ENCODE data around the genes CCDC28B, MARCKSL1 and SYNC.

DNA sequence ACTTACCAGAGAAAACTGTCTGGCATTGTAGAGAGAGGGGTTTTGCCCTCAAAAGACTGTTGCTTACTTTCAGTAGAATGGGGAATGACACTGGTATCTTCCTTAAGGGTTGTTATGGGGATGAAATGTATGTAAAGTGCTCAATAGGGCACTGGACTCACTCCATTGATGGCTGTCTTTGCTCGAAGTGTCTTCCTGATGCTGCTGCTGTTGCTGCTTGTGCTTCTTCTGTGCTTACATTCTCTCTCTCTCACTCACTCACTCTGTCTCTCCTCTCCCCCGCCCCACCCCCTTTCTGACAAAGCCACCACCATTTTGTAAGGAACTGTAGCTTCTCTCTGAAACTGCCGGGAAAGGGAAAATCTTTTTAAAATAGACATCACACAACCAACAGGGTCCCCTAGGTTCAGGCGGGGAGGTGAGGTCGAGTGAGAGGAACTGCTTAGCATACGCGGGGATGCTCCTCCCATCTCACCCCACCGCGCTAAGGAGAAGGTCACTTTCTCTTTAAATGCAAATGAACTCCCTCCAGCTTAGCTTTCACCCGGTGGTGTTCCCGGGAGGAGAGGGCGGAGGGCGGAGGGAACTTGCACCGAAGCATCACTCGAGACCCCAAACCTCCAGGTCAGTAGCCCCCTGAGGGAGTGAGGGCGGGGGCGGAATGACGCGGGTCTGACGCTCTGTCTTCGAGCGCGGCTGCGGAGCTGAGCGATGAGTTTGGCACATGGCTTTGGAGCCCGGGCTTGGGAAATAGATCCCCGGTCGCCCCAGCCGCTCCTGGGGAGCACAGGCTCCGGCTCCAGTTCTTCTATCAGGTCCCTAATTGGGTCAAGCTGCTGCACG is at the start of gene CCDC28B:
Gene CCDC28B, plus strand, starts transcription at position 510 of the 843 bp plus-strand sequence.
- PRO-cap, result no peak
- RAMPAGE, long total RNA, result no peak
- RRBS, result no CpG with 5 or more reads among the region's 31 CpGs

- PRO-cap, result no peak
- RAMPAGE, long total RNA, result no peak
- RRBS, result no CpG with 5 or more reads among the region's 22 CpGs
These were observed 606 bp downstream of the CCDC28B start for GRCh38 chr1:32200929-32201472.

DNA sequence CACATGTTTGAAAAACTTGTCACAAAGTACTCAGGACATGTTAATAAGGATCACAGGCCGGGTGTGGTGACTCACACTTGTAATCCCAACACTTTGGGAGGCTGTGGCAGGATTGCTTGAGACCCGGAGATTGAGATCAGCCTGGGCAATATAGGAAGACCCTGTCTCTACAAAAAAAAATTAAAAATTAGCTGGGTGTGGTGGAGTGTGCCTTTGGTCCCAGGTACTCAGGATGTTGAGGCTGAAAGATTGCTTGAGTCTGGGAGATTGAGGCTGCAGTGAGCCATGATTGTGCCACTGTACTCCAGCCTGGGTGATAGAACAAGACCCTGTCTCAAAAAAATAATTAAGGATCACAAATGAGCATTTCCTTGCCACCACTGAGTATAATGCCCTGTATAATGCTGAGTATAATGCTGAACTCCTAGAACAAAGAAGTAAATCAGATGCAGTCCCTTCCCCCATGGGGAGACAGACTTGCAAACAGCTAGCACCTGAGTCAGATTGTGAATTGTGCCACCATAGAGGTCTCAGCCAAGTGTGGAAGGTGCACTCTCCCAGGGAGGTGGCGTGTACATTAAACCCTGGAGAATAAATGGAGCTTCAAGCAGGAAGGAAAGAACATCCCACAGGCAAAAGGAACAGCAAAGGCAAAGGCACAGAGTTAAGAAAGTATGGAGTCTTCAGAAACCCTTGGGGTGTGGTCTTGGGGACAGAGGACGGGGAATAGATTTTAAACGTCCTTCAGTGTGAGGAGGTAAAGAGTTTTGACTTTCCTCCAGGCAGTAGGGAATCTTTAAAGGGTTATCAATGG is 5.4 kb downstream of the EIF3I start:
- PRO-cap, result no peak
- RAMPAGE, long total RNA, result no peak
- RRBS, result 89% methylated on average over 1 of the region's 5 CpGs

DNA sequence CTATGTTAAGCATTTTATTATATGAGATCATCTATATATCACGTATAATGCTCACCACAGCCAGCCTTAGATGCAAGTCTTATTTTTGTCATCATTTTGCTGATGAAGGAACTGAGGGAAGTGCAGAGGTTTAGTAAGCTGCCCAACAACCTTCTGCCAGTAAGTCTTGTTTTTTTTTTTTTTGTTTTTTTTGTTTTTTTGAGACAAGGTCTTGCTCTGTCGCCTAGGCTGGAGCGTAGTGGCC is 5.9 kb downstream of the LCK start:
- PRO-cap, result no peak
- RAMPAGE, long total RNA, result no peak
- RRBS, result no CpG with 5 or more reads among the region's 3 CpGs

GRCh38 chr1:32333697-32334749 is 2.0 kb downstream of the MARCKSL1 start:
- PRO-cap, result no peak
- RAMPAGE, long total RNA, result no peak
- RRBS, result no CpG with 5 or more reads among the region's 6 CpGs

DNA sequence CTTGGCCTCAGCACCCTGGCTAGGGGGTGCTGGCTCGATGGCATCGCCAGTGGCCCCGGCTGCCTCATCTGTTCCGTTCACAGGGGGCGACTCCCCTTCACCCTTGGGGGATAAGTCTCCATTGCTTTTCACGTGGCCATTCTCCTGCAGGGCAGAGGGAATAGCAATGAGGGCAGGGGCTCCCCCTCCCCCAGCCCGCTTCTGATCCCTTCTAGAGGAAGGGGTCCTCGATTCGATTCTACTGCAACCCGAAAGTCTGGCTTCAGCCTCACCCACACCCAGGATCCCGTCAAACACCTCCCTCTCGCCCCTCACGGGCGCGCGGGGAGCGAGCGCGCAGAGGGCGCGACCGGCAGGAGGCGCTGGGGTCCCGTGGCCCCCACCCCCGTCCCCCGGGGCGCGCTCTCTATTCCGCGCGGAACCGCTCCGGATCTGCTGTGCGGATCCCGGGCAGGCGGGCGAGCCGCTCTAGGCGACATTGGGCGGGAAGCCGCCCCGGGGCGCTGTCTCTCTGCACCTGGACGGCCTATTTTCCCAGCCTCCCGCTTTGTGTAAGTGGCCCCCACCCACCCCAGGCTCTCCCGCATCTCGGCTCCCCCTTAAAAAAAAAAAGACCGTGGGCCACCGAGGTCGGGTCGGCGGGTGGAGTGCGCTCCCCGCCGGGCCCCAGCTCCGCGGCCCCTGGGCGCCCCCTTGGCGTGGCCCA is 926 bp downstream of the MARCKSL1 start:
- PRO-cap, result no peak
- RAMPAGE, long total RNA, result no peak
- RRBS, result 1% methylated on average over 17 of the region's 59 CpGs

GRCh38 chr1:32335782-32336672 is at the start of gene MARCKSL1:
Gene MARCKSL1, minus strand, starts transcription at chr1:32336233.
- PRO-cap, result bidirectional peak, plus-strand start at chr1:32336411, minus-strand start at chr1:32336233
- RAMPAGE, long total RNA, result no peak
- RRBS, result 2% methylated on average over 56 of the region's 102 CpGs

- PRO-cap, result no peak
- RAMPAGE, long total RNA, result no peak
- RRBS, result no CpG with 5 or more reads among the region's 19 CpGs
These were observed 2.4 kb upstream of the MARCKSL1 start for GRCh38 chr1:32338271-32339021.

- PRO-cap, result no peak
- RAMPAGE, long total RNA, result no peak
- RRBS, result no CpG with 5 or more reads among the region's 4 CpGs
These were observed 6.9 kb downstream of the FAM229A start for GRCh38 chr1:32355307-32355876.

GRCh38 chr1:32387985-32388193 is 6.4 kb downstream of the BSDC1 start:
- PRO-cap, result no peak
- RAMPAGE, long total RNA, result no peak
- RRBS, result no CpG with 5 or more reads among the region's 2 CpGs

DNA sequence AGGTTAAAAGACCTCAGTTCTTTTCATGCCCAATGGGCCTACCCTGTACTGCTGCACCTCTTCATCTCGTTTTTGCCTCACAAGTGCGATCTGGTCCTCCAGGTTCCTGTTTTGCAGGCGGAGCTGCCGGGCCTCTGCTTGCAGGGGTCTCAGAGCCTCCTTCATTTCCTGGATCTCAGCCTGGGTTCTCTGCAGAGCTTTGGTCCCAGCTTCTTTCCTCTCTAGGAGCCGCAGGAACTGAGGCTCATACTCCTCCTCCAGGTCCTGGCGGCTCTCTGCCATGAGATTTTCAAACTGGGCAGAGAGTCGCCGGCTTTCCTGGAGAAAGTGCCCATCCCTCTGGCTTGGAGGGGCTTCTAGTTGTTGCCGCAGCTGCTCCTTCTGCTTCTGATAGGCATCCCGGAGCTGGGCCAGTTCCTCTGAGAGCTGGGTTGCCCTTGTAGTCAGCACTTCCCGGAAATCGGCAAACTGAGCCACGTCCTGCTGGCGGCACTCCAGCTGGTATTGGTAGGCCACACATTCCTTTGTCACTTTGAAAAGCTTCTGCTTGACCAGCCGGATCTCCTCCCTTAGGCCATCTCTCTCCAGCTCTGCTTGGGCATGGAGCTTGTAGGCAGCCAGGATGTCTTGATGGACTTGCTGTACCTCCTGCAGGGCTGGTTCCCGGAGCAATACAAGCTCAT is 7.6 kb downstream of the SYNC start:
- PRO-cap, result no peak
- RAMPAGE, long total RNA, result no peak
- RRBS, result 20% methylated on average over 5 of the region's 16 CpGs

- PRO-cap, result bidirectional peak, plus-strand start at chr1:32702792, minus-strand start at chr1:32702744; bidirectional peak, plus-strand start at chr1:32703256, minus-strand start at chr1:32703204
- RAMPAGE, long total RNA, result no peak
- RRBS, result 2% methylated on average over 36 of the region's 76 CpGs
These were observed at the start of gene SYNC for GRCh38 chr1:32702543-32703423. Gene SYNC, minus strand, starts transcription at chr1:32702770.

- PRO-cap, result no peak
- RAMPAGE, long total RNA, result no peak
- RRBS, result 79% methylated on average over 3 of the region's 30 CpGs
These were observed 29.9 kb downstream of the KIAA1522 start for GRCh38 chr1:32771174-32772211.

DNA sequence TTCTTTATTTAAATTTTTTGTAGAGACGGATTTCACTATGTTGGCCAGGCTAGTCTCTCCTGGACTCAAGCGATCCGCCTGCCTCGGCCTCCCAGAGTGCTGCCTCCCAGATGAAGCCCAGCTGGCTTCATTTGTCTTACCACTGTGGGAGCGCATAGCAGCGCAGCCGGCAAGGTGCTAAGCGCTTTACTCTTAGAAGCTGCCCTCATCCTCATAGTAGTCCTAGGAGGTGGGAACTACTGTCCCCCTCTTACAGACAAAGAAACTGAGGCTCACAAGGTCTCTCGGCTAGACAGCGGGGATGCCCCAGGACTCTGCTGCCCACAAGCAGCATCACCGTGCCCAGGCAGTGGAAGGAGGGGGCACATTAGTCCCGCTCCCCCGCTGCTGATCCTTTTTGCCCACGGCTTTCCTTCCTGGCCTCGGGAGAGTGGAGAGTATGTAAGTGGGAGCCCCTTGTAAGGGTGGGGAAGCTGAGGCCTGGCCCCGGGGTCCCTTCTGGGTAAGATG is 746 bp downstream of the TMEM54 start:
- PRO-cap, result no peak
- RAMPAGE, long total RNA, result no peak
- RRBS, result 10% methylated on average over 1 of the region's 16 CpGs

DNA sequence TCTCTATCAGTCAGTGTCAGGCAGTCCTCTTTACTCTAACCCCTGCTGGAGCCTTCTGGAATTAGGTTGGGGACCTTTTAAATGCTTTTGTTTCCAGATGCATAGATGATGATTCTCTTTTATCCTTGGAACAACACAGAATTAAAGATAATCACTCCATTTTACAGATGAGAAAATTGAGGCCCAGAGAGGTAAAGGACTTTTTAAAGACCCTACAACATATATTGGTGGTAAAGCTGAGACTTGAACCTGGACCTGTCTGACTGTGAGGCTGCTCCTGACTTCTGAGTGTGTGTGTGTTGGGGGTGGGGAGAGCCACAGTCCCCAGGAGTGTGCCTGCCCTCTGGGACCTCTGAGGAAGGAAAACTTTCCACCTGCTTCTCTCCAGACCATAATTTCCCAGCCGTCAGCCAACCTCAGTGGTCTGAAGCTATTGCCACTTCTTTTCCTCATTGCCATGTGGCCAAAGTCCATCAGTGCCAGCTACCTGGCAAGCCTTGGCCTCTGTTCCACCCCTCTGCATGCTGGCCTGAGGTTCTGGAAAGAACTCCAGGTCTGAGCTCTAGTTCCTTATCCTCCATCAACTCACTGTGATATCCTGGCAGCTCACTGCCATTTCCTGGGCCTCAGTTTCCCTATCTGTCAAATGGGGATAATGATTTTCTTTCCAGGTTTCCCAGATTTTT is 3.2 kb upstream of the TMEM54 start:
- PRO-cap, result no peak
- RAMPAGE, long total RNA, result no peak
- RRBS, result no CpG with 5 or more reads among the region's 1 CpG

DNA sequence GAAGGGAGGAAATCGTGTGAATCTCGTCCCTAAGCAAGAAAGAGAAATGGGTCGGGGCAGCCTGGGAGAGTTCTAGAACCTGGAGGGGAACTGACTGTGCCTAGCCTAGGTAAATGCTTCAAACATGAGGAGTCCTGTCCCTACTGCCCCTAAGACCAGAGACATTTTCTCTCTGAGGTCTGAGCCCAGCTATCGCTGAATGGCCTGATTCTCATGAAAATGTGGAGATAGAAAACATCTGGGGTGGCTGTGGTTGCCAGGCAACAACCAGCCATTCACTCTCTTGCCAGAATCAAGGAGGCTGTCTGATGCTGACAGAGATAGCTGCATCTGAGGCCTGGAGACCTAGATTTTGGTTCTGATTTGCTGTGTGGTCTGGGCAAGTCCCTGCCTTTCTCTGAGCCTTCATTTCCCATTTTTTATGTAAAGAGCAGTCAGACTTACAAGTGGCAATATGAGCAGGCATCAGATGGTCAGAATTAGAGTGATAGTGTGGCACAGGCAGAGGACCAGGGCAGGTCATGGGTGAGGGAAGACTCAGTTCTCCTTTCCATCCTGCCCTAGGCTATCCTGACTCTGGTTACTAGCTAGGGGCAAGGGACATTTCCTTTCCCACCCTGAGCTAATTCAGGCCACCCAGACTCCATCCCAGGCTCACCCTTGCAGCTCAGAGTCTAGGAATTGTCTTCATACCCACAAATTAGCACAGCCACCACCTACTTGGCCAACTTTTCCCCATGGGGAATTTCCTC is 19.9 kb upstream of the RNF19B start:
- PRO-cap, result no peak
- RAMPAGE, long total RNA, result no peak
- RRBS, result no CpG with 5 or more reads among the region's 4 CpGs

- PRO-cap, result no peak
- RAMPAGE, long total RNA, result no peak
These were observed 13.9 kb downstream of the AK2 start for GRCh38 chr1:33022609-33023375.

GRCh38 chr1:33161988-33162239 is 19.9 kb downstream of the TRIM62 start:
- PRO-cap, result no peak
- RAMPAGE, long total RNA, result no peak

DNA sequence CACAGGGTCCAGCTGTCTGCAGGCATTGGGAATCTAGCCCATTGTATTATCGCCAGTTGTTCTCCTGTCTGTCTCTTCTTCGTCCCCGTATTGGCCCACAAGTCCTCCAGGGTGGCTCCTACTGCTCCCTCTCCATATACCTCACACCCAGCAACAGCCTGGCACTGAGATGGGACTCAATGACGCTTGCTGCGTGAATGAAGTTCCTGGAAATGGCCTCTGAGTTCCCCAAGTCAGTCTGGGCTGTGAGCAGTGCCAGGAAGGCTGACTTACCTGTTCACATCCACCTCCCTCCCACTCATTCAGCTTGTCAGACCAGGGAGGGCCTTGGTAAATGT is 14.4 kb downstream of the TRIM62 start:
- PRO-cap, result no peak
- RAMPAGE, long total RNA, result no peak
- RRBS, result no CpG with 5 or more reads among the region's 5 CpGs

GRCh38 chr1:33219962-33220342 is 36.3 kb upstream of the ZNF362 start:
- PRO-cap, result no peak
- RAMPAGE, long total RNA, result no peak
- RRBS, result no CpG with 5 or more reads among the region's 3 CpGs